ENCODE measurements around a stretch of chr22.

- PRO-cap, result no peak
- RAMPAGE, long total RNA, result no peak
Measured at GRCh38 chr22:19604827-19605221, 80.6 kb upstream of the CLDN5 start.

- PRO-cap, result no peak
- RAMPAGE, long total RNA, result no peak
Measured at GRCh38 chr22:19723726-19724726, 687 bp downstream of the GP1BB start.

- PRO-cap, result no peak
- RAMPAGE, long total RNA, result no peak
Measured at GRCh38 chr22:19761338-19762613, 1.2 kb downstream of the TBX1 start.

GRCh38 chr22:19844003-19845079 is 10.3 kb downstream of the GNB1L start:
- PRO-cap, result no peak
- RAMPAGE, long total RNA, result no peak

DNA sequence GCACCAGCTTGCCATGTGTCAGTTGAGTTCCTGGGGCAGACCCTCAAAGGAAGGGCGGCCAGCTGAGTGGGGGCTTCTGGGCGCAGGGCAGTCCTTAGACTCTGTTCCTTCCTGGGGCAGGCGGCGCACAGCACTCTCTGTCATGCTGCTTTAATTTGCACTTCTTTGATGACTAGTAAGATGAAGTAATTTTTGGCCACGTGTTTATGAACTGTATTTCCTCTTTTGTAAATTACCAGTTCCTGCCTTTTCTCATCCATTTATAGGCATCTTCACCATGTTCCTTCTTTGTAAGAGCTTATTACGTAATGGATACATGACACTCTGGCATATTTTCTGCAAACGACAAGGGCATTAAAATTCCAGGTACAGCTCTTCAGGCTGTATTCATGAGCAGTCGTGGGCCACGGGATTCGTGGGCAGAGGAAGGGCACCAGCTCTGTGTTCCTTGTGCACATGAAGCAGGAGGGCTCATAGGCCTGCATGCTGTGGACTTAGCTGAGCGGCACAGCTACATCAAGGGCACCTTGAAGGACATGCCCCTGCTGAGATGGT is 32.3 kb upstream of the GNB1L start:
- PRO-cap, result no peak
- RAMPAGE, long total RNA, result no peak

DNA sequence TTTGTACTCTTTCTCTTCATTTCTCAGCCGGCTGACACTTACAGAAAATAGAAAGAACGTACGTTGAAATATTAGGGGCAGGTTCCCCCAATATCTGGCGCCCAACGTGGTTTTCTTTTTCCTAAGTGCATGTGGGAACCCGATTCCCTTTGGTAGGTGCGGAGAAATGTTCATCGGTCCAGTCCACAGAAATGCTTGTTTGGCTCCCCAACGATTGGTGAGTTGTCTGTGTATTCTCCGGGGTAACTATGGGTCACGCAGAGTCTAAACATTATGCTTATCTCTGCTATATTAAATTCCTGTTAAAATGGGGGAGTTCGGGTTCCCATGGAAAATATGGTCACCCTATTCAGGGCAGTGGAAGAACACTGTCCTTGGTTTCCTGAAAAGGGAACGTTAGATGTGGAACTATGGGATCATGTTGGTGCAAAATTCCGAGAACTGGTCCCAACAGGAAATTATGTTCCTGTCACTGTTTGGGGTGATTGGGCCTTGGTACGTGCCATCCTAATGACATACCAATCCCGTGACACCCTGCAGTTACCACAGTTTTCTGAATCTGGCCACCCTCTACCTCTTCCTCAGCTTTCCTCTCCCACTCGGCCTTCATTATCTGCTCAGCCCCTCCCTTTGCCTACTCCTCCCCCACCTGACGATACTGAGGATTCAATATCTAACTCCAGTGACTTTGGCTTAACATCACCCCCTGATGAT is 5.7 kb upstream of the COMT start:
- PRO-cap, result no peak
- RAMPAGE, long total RNA, result no peak

DNA sequence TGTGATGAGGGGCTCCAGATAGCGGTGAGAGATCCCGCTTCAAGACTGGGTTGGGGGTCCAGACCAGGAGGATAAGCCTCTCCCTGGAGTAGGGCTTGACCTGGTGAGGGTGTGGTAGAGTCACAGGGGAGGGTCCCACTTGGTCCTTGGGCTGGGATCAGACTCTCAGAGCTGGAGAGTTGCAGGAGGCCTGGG is 431 bp upstream of the TXNRD2 start:
- PRO-cap, result no peak
- RAMPAGE, long total RNA, result no peak

DNA sequence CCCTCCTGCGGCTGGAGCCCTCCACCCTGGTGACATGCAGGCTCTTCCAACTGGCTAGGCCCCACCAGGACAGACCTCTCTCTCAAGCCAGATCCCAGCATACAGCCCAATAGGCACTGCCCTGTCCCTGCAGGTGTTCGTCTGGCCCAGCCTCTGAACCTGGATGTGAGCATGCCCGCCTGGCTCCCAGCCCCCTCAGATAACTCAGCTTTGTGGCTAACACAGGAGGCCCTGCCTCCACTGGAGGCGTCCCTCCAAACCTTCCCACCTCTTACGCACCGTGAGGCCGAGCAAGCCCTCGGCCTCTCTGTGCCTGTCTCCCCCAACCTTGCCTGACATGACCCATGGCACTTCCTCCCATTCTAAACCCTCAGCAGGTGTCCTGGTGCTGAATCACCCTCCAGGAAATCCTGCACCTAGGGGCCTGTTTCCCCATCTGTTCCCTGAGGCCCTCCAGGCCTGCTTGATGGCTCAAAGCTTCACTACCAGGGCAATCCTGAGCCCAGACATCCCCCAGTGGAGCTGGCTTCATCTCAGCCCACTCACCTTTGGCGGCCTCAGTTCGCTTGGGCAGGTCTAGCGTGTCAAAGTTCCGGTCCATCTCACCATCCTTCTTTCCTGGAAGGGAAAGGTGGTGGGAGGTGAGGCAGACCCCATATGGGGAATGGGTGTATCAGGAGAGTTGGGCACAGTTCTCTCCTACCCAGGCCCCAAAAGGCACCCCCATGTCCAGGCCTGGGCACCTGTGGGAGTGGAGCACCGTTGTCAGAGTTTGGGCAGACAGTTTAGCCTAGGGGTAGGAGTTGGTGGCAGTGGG is 33.7 kb upstream of the TXNRD2 start:
- PRO-cap, result no peak
- RAMPAGE, long total RNA, result no peak

DNA sequence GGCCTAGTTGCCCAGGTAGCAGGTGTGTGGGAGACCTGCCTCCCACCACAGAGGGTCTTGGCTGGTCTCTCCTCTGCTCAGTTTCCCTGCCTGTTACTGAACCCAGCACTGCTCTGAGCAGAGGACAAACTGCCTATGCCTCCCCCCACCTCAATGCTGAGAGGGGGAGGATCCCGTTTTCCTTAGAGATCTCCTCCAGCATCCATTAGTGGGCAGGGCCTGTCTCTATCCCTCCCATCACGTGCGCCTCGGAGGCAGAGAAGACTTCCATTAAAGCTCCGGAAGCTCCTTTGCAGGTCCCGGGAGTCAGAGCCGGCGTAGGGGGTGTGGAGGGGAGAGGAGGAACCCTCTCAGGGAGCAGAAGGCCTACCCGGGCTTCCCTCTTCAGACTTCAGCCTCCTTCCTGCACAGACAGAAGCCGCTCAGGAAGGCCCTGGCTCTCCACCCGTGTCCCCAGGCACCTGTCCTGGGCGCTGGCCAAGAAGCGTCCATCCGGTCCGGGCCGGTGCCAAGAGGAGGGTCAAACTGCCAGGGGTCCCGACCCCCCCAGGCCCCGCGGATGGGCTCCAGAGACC is 30.3 kb downstream of the ARVCF start:
- PRO-cap, result no peak
- RAMPAGE, long total RNA, result no peak

GRCh38 chr22:19995542-19996069 is 21.0 kb downstream of the ARVCF start:
- PRO-cap, result no peak
- RAMPAGE, long total RNA, result no peak

DNA sequence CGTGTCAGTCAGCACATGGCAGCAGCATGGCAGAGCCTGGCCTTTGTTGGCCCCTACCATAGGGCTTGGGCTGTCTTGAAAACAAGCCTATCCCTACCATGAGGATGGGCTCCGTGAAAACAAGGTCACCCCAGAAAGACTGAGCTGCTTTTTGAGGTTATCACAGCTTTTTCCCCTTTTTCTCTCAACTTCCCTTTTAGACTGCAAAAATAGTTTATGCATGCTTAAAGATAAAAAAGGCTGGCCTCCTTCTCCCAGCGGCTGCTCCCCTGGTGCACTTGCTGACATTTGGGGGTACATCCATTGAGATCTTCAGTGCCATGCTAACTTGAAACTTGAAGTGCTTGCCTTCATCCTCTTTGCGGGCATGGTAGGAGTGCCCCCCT is 2.0 kb downstream of the TANGO2 start:
- PRO-cap, result no peak
- RAMPAGE, long total RNA, result no peak

DNA sequence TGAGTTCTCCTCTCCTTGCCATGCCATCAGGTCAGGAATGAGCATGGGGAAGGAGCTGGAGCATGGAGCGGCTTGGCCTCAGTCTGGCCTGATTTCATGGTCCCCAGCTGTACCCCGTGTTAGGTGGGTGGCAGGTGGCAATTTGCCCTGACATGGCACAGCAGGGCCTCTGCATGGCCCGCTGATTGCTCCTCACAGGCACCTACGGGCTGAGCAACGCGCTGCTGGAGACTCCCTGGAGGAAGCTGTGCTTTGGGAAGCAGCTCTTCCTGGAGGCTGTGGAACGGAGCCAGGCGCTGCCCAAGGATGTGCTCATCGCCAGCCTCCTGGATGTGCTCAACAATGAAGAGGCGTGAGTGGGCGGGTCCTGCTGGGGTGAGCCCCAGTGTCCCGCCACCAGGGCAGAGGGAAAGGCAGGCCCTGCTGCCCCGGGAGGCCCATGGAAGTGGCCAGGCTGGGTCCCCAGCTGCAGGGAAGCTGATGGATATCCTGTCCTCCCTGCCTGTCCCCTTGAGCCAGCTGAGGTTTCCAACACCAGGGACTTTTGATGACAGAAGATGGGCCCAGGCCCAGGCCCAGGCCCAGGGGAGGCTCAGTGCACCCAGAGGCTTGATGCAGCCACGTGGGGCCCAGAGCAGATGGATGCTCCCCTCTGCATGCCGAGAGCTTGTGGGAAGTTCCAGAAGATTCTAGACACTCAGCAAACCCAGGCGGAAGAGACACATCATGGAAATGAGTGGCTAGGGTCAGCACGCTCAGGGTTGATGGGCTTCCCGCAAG is 18.5 kb upstream of the DGCR8 start:
- PRO-cap, result no peak
- RAMPAGE, long total RNA, result no peak

DNA sequence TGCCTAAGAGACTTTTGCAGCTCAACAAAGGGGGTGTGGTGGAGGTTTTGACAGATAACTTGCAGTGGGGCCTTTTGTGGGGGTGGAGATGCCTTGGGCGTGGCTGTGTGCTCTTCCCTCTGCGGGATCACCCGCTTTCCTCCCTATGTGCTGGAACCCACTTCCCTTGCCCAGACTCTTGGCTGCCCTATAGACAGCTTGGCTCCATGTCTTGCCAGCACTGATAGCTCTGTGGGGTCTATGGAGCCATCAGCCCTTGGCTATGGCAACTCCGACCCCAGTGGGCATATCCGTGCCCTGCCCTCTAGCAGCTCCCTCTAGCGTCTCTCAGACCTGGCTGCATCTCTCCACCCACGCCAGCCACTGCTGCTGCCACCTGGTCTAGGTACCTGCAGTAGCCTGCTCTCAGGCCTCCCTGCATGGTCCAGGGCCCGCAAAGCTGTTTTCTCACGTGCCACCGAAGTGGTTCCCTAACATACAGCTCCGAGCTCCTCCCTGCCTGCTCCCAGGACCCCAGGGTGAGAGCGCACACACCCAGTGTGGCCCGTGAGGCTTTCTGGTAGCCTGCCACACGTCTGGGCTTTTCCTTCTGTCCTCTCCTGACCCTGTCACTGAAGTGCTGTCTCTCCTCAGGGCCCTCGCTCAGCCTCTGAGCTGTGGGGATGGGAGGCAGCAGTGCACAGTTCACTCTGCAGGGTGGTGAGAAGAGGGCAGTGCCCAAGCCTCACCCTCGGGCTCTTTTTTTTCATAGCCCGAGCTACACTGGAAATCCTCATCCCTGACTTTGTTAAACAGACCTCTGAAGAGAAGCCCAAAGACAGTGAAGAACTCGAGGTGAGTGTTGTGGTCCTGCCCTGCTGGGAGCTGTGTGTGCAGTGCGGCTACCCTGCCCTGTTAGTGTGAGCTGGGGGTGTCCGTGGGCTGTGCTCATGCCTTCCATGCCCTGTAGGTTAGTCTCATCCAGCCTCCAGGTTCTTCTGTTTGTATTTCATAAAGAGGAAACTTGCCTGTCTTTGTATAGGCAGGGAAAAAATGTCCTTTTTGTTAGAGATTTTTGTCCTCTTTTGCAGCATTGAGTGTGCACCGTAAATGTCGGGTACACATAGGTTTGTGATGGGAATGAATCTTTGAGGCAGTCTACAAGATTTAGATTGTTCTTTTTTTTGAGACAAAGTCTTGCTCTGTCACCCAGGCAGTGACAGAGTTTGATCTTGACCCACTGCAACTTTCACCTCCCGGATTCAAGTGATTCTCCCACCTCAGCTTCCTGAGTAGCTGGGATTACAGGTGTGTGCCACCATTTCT is 14.4 kb downstream of the DGCR8 start:
- PRO-cap, result no peak
- RAMPAGE, long total RNA, result no peak

GRCh38 chr22:20109381-20110454 is 6.2 kb upstream of the RANBP1 start:
- PRO-cap, result no peak
- RAMPAGE, long total RNA, result no peak

DNA sequence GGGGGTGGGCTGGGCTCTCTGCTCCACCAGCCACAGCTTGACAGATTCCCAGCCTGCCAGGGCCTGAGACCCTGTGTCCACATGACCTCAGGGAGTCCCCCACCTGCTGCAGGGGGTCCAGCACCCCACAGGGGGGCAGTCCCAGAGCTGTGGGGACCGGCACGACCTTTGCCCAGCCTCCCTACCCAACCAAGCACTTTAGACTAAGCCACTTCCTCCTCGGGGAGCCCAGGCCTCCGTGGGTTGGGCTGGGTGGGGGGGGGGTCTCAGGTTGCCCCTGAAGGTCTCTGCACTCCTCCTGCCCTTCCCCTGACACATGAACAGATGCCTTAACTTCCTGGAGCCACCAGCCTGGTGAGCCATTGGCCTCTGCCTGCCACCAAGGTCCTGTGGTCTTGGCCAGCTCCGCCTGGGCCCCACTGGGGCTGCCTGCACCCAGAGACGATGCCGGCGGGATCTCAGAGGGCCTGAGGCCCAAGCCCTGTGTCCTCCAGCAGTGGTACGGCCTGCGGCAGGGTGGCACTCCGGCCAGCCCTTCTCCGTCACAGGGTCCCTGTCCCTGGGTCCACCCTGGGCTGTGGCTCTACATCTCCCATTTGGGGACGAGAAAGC is 3.4 kb downstream of the CCDC188 start:
- PRO-cap, result no peak
- RAMPAGE, long total RNA, result no peak

DNA sequence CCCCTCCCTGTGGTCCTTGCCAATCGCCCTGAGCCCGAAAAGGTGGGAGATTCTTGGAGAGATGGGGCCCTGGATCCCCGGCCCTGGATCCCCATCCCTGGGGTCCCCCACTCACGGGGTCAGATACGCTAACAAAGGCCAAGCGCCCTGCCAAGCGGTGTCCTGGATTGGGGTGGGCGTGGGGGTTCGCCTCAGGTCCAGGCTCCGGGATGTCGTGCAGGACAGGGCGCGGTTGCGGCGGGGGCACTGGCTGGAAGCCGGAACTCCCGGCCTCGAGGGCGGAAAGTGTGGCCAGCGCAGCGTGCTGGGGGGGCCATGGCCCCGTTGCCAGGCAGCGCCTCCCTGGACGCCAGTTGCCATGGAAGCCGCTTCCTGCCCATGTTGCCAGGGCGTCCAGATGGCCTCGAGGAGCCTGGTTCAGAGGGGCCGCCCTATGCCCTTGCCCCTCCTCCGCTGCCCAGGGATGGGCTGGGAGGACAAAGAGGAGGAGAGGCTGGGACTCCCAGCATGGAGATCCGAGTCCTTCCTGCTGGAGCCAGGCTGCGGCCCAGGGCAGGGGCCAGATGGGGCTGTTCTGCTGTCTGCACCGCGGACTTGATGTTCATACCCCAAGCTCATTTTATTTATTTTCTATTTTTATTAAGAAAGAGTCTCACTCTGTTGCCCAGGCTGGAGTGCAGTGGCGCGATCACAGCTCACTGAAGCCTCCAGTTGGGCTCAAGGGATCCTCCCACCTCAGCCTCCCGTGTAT is 4.5 kb upstream of the CCDC188 start:
- PRO-cap, result no peak
- RAMPAGE, long total RNA, result no peak

- PRO-cap, result no peak
- RAMPAGE, long total RNA, result no peak
Measured at GRCh38 chr22:20221870-20222482, 46.1 kb downstream of the RTN4R start.

DNA sequence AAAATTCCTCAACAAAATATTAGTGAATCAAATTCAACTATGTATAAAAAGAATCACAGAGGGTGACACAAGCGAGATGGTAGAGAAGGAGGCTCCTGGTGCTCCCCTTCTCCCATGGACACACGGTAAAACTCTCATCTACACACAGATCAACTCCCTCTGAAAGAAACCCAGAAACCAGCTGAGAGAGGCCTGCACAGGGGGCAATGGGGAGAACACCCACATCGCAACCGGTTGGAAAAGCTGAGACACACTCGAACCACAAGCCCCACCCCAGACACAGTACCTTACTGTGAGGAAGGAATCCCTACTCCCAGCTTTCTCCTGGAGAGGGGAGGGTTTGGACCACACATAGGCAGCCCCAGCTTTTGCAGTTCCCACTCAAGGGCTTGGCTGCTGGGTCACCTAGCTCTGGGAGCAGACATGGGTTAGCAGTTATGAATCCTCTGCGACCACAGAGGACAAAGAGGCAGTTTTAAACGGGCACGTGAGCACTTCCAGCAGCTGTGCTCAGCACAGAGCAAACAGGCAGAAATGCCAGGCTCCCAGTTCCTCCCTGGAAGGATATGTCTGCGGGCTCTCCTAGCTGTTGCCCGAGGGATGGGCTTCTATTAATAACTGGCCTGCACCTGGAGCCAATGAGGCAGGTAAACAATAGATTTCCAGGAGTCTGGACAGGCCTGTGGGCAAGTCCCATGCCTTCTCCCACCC is 21.5 kb upstream of the ZNF74 start:
- PRO-cap, result no peak
- RAMPAGE, long total RNA, result no peak

- PRO-cap, result no peak
- RAMPAGE, long total RNA, result no peak
Measured at GRCh38 chr22:20494817-20495688, 542 bp downstream of the KLHL22 start.

GRCh38 chr22:20532438-20533200 is 25.2 kb downstream of the MED15 start:
- PRO-cap, result no peak
- RAMPAGE, long total RNA, result no peak